ENCODE measurements around a stretch of chr19.

DNA sequence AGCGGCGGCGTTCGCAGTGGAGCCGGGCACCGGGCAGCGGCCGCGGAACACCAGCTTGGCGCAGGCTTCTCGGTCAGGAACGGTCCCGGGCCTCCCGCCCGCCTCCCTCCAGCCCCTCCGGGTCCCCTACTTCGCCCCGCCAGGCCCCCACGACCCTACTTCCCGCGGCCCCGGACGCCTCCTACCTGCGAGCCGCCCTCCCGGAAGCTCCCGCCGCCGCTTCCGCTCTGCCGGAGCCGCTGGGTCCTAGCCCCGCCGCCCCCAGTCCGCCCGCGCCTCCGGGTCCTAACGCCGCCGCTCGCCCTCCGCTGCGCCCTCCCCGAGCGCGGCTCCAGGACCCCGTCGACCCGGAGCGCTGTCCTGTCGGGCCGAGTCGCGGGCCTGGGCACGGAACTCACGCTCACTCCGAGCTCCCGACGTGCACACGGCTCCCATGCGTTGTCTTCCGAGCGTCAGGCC lies 36.1 kb upstream of the OR4F17 start:
- PRO-cap, 5 experiments = no peak in any of the 5 experiments
- RAMPAGE, long total RNA, 2 experiments = start-site peak on the minus strand in 1 of 2 experiments, centred at position 202 of the sequence, 39 reads per replicate
- RRBS = no CpG with 5 or more reads among the region's 64 CpGs

- PRO-cap, 5 experiments = no peak in any of the 5 experiments
- RAMPAGE, long total RNA, 2 experiments = no peak in any of the 2 experiments
- RRBS = no CpG with 5 or more reads among the region's 50 CpGs
Measured at GRCh38 chr19:246318-246693, 44.9 kb downstream of the PLPP2 start.

DNA sequence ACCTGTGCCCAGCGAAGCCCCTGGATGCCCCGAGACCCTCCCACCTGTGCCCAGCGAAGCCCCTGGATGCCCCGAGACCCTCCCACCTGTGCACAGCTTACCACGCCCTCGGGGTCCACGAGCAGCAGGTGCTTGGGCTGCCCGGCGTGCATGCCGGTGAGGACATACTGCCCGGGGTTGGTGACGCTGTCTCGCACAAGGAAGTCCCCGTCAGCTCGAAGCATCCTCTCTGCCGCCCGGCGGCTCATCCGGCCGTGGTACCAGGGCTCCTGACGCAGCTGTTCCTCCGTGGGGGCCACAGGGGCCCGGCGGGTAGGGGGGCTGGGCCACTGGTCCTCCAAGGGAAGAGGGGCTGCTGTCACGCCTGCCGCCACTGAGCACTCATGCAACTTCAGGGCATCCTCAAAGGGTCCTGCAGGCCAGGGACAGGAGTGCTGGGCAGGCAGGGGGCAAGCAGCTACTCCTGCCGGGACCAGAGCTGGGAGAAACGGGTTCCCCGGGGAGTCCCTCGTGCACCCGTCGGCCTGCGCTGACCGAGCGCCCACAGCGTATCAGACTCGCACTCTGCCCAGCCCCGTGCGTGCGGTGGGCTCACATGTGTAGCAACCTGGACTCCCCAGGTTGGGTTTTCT lies 13.2 kb upstream of the C2CD4C start:
- PRO-cap, 5 experiments = no peak in any of the 5 experiments
- RAMPAGE, long total RNA, 2 experiments = no peak in any of the 2 experiments
- RRBS = 94% methylated on average over 12 of the region's 40 CpGs

GRCh38 chr19:461508-462310 lies 876 bp upstream of the SHC2 start:
- PRO-cap, 5 experiments = peak in 3 of 5 experiments; most common plus-strand start chr19:462070 (in 2); most common minus-strand start chr19:461888 (in 3)
- RAMPAGE, long total RNA, 2 experiments = start-site peak on the minus strand in 1 of 2 experiments, at chr19:461872-461950 at its widest, 7 reads per replicate
- RRBS = 2% methylated on average over 14 of the region's 71 CpGs

DNA sequence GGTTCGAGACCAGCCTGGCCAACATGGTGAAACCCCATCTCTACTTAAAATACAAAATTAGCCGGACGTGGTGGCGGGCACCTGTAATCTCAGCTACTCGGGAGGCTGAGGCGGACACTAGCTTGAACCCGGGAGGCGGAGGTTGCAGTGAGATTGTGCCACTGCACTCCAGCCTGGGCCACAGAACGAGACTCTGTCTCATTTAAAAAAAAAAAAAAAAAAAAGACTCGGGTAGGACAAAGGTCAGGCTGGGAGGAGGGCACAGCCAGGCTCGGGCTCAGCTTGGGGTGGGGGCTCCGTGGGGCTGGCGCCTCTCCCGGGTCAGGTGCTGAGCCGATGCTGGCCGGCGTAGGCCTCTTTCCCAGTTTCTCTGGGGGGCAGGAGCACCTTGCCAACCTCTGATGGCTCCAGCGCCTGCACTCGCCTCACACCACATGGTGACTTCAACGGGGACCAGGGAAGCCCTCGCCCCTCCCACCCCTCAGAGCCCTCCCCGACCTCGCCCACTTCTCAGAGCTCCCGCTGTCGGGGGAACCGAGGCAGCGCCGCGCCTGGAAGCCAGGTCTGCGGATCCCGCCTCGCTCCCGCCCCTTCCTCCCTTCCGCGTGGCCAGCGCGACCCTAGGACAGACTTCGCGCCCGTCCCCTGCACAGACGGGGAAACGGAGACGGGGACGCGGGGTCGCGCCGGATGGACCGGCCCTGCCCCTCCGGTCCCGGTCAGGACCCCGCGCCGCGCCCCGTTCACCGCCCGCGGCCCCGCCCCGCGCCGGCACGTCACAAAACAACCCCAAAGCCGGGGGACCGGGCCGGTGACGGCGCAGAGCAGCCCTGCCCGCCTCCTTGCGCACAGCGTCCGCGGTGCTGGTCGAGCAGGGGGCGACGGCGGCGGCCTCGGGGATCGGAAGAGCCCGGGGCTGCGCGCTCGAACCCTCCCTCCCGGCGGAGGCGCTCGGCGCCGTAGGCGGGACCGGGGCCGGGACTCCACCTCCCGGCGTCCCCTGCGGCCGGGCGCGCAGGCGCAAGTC lies 626 bp upstream of the CDC34 start:
- PRO-cap, 5 experiments = peak in 5 of 5 experiments; most common plus-strand start position 513 of the sequence (in 1); most common minus-strand start position 943 of the sequence (in 2)
- RAMPAGE, long total RNA, 2 experiments = no peak in any of the 2 experiments
- RRBS = 3% methylated on average over 28 of the region's 101 CpGs

DNA sequence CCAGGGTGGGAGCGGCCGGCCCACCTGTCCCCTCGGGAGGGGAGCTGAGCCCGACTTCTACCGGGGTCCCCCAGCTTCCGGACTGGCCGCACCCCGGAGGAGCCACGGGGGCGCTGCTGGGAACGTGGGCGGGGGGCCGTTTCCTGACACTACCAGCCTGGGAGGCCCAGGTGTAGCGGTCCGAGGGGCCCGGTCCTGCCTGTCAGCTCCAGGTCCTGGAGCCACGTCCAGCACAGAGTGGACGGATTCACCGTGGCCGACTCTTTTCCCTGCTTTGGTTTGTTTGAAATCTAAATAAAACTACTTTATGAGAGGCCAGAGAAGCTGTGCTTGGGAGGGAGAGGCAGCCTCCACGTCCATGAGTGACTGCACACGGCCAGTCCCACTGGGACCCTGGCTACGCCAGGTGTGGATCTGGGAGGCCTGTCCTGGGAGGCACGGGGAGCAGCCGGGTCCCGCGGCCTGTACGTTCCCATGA lies 2.0 kb upstream of the GZMM start:
- PRO-cap, 5 experiments = peak in 1 of 5 experiments; most common plus-strand start position 404 of the sequence (in 1)
- RAMPAGE, long total RNA, 2 experiments = no peak in any of the 2 experiments
- RRBS = 93% methylated on average over 7 of the region's 28 CpGs

- PRO-cap, 5 experiments = no peak in any of the 5 experiments
- RAMPAGE, long total RNA, 2 experiments = no peak in any of the 2 experiments
- RRBS = 100% methylated on average over 1 of the region's 25 CpGs
Measured at GRCh38 chr19:552475-552992, 8.7 kb downstream of the GZMM start.

DNA sequence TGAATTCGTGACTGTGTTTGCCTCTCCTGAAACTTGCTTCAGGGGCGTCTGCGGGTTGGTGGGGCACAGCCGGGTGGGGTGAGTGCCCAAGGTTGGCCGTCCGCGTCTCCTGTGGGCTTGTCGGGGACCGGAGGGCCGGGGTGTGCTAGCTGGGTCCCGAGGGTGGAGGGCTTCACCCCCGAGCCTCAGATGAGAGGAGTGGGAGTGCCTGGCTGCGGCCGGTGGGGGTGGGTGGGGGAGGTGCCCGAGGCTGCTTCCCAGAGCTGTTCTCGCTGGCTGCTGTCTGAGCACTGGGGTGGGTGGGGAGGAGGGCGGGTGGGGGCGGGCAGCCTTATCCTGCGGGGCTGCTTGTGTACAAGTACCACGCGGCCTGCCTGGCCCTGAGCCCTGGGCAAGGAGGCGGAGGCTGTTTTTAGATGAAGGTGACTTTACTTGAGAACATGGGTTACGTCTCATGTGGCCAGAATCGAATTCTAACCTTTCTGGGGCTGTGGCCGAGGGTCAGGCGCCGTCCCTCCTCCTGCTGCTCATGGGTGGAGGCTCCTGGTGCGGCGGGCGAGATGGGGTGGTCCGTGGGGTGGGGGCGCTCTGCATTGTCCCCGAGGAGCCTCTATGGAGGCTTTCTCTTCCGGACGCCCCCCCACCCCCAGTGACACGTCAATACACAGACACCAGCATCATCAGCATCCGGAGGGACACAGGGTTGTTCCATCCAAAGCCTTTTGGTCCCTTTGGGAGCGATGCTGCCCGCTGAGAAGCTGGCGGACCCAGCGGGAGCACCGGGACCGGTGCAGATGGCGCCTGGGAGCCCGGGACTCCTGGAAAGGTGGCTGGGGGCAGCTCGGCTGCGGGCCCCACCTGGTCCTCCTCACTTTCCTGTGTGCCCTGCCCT lies 3.2 kb downstream of the BSG start:
- PRO-cap, 5 experiments = no peak in any of the 5 experiments
- RAMPAGE, long total RNA, 2 experiments = no peak in any of the 2 experiments
- RRBS = 55% methylated on average over 16 of the region's 47 CpGs

DNA sequence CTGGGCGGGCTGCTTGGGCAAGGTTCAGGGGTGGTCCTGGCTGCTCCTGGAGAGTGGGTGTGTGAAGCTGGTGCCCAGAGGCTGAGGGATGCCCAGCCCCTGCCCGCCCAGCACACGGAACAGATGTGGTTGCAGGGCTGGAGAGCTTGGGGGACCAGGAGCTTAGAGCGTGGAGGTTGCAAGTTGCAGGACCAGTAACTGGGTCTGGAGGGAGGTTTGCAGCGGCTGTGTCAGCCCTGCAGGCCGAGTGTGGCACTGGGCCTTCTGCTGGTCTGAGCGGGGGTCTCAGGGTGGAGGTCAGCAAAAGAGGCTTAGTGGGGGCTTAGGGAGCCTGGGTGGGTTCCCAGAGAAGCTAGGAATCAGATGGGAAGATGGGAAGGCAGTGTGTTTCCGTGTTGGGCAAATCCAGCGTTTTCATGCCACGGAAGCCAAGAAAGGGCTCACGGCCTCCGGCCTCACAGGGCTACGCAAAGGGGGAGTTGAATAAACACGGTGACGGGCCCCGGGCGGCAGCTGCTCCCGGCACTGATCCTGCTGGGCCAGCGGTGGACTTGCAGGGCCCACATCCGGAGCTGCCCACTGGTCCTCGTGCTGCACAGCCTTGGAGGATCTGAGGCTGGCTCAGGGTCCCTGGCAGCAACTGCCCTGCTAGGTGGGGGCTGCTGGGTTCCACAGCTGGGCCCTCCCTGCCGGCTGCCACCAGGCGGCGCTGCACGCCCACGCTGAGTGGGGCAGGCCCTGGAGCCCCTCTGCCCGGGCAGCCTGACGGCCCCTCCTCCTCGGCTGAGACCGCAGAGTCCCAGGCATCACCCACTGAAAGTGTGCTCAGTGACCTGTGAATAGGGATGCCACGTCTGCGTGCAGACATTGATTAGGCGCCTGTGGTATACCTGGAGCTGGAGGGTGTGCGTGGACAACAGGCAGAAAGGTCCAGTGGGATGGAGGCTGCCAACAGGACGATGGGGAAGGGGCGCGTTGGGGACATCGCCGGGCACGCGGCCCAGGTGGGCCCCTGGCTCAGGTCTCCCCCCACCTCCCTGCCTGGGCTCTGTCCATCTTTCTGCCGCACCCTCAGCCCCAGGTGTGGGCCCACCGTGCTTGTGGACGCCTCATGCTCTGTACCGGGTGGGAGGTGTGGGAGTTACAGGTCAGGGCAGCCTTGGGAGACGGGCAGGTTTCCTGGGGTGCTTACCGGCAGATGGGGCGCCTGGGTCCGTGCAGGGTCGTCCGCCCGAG lies 5.4 kb upstream of the HCN2 start:
- PRO-cap, 5 experiments = no peak in any of the 5 experiments
- RAMPAGE, long total RNA, 2 experiments = no peak in any of the 2 experiments
- RRBS = 26% methylated on average over 18 of the region's 52 CpGs

GRCh38 chr19:632310-633250 lies 757 bp downstream of the POLRMT start:
- PRO-cap, 5 experiments = peak in 5 of 5 experiments; most common plus-strand start chr19:633024 (in 5)
- RAMPAGE, long total RNA, 2 experiments = no peak in any of the 2 experiments
- RRBS = 10% methylated on average over 12 of the region's 57 CpGs

GRCh38 chr19:722493-722972 lies 13.8 kb downstream of the PALM start:
- PRO-cap, 5 experiments = no peak in any of the 5 experiments
- RAMPAGE, long total RNA, 2 experiments = no peak in any of the 2 experiments
- RRBS = 54% methylated on average over 3 of the region's 11 CpGs

DNA sequence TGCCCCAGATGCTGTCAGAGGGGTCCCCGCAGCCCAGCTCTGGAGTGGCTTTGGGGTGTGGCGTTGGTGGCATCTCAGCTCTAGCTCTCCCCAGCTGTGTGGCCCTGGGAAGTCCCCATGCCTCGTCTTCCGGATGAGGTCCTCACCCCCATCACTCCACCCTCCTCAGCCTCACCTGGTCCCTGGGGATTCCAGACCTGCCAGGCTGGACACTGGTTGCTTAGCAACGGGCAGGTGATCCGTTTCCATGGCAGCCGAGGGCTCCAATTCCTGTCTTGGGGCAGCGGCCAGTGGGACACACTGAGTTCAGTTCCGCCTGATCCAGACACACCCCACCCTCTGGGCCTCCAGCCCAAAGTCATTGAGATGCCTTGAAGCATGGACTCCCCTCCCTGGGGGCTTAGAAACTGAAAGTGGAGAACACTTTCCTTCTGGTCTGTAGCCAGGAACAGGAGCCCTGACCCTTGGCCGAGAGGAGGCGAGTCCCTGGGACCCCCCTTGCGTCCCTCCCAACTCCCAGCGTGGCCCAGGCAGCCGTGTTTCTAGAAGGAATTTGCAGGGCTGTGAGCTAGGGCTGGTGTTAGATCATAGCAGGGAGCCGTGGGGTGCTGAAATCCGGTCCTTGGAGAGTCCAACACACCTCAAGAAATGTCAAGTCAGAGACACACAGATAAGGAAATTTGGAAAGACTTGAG lies 7.6 kb upstream of the MISP start:
- PRO-cap, 5 experiments = no peak in any of the 5 experiments
- RAMPAGE, long total RNA, 2 experiments = no peak in any of the 2 experiments
- RRBS = no CpG with 5 or more reads among the region's 16 CpGs

DNA sequence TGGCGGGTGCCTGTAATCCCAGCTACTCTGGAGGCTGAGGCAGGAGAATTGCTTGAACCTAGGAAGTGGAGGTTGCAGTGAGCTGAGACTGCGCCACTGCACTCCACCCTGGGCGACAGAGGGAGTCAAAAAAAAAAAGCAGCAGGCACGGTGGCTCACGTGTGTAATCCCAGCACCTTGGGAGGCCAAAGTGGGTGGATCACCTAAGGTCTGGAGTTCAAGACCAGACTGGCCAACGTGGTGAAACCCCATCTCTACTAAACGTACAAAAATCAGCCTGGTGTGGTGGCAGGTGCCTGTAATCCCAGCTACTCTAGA lies 6.2 kb upstream of the MISP start:
- PRO-cap, 5 experiments = no peak in any of the 5 experiments
- RAMPAGE, long total RNA, 2 experiments = no peak in any of the 2 experiments
- RRBS = no CpG with 5 or more reads among the region's 7 CpGs

GRCh38 chr19:797633-798079 lies 404 bp downstream of the PTBP1 start:
- PRO-cap, 5 experiments = peak in 5 of 5 experiments; most common plus-strand start chr19:798018 (in 3); most common minus-strand start chr19:797768 (in 5)
- RAMPAGE, long total RNA, 2 experiments = no peak in any of the 2 experiments
- RRBS = 1% methylated on average over 27 of the region's 80 CpGs

DNA sequence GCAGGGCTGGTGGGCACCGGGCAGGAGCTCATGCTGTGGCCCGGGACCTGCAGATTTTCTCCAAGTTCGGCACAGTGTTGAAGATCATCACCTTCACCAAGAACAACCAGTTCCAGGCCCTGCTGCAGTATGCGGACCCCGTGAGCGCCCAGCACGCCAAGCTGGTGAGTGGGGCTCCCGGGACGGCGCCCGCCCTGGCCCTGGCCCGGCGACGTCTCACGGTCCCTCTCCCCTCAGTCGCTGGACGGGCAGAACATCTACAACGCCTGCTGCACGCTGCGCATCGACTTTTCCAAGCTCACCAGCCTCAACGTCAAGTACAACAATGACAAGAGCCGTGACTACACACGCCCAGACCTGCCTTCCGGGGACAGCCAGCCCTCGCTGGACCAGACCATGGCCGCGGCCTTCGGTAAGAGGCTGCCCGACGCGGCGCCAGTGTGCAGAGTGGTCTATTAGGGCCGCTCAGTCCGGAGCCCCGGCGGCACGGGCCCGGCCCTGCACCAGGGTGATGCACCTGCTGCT lies 7.6 kb downstream of the PTBP1 start:
- PRO-cap, 5 experiments = no peak in any of the 5 experiments
- RAMPAGE, long total RNA, 2 experiments = no peak in any of the 2 experiments
- RRBS = 98% methylated on average over 4 of the region's 39 CpGs

DNA sequence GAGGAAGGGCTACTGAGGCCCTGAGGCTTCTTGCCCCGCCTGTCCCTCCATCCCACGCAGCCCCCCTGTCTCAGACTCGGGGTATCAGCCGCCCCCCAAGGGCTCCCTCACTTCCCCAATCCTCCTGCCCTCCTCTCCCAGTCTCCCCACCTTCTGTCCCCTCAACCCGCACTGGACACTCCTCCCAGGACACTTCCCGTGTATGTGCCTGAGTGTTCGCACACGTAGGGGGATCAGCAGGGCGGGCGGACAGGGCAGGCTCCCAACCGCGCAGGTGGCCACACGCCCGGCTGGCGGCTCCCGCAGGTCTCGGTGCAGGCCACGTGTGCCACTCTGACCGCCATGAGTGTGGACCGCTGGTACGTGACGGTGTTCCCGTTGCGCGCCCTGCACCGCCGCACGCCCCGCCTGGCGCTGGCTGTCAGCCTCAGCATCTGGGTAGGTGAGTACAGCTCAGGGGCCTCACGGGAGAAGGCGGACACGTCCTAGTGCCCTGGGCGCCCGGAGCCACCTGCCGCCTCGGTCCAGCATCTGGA lies 2.1 kb downstream of the KISS1R start:
- PRO-cap, 5 experiments = no peak in any of the 5 experiments
- RAMPAGE, long total RNA, 2 experiments = no peak in any of the 2 experiments
- RRBS = 12% methylated on average over 3 of the region's 37 CpGs

DNA sequence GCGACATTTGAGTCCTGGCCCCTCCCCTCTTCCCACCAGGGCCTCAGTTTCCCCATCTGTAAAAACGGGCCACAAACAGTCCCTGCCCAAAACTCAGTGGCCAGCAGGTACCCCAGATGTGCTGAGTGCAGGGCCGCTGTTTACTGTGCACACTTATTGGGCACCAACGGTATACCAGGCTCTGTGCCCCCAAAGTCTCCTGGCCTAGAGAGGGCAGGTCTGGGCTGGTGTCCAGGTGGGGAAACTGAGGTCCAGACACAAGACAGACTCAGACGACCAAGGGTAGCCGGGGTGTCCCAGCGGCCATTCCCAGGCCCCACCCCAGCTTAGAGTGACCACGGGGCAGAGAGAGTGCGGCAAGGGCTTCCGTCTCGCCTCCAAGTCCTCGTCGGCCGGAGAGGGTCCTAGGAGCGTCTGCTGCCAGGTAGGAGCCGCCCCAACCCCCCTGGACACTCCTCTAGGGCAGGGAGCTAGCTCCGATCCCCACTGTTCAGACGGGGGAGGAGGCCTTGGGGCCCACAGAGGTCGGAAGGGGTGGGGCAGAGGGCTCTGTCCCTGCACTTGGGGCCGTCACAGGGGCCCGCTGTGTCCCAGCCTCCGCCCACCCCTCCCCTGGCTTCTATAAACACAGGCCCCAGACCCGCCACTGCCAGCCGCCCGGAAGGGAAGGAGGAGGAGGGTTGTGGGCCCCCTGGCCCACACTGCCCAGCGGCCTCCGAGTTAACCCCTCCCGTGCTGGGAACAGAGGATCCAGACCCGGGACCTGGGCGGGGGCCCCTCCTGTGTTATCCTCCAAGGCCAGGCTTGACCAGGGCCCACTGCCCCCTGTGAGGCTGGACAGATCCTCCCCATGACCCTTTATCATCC lies 23.3 kb upstream of the WDR18 start:
- PRO-cap, 5 experiments = no peak in any of the 5 experiments
- RAMPAGE, long total RNA, 2 experiments = no peak in any of the 2 experiments
- RRBS = 91% methylated on average over 3 of the region's 30 CpGs

DNA sequence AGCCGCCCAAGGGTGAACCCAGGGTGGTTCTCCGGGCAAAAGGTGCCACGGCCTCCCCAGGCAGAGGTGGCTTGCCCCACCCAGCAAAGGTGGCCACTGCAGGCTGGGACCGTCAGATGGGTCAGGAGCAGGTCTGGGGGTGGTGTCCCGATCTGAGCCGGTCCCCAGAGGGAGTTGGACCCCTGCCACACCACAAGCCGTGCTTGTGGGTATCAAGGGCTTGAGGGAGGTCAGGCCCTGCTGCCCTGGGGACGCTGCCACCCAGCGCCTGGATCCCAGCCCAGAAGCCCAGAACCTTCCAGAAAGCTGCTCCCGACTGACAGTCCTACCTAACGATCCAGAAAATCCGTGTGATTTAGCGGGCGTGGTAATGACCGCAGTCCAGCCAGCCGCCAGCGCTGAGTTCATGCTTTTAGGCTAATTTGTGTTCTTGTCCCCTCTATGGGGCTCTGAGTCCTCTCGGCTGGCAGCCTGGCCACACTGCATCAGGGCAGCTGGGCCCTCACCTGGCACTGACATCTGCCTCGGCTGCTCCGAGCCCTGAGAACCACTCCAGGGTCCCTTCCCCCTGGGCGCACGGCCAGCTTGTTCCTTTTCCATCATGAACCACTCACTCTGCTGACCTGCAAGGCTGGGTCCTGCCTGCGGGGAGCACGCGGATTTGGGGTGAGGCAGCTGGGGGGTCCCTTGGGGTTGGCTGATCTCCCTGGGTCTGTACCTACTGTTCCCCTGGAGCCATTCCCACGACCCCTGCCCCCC lies 4.9 kb upstream of the GRIN3B start:
- PRO-cap, 5 experiments = peak in 5 of 5 experiments; most common plus-strand start position 351 of the sequence (in 4); most common minus-strand start position 298 of the sequence (in 1)
- RAMPAGE, long total RNA, 2 experiments = no peak in any of the 2 experiments
- RRBS = 17% methylated on average over 1 of the region's 26 CpGs

GRCh38 chr19:1068437-1069046 lies 1.6 kb downstream of the ARHGAP45 start:
- PRO-cap, 5 experiments = no peak in any of the 5 experiments
- RAMPAGE, long total RNA, 2 experiments = no peak in any of the 2 experiments
- RRBS = 31% methylated on average over 6 of the region's 34 CpGs

- PRO-cap, 5 experiments = no peak in any of the 5 experiments
- RAMPAGE, long total RNA, 2 experiments = no peak in any of the 2 experiments
- RRBS = 14% methylated on average over 5 of the region's 22 CpGs
Measured at GRCh38 chr19:1076921-1077525, 10.1 kb downstream of the ARHGAP45 start.

All from liver (tissue), 9 donors.